Skeletal muscle satellite cell (primary cell): Measurements from ENCODE around the gene PDCD5.

GRCh38 chr19:24033356-24034510 lies 53.3 kb upstream of the ZNF254 start:
- CAGE, long polyA plus RNA: no peak

GRCh38 chr19:24078735-24079889 lies 7.9 kb upstream of the ZNF254 start:
- CAGE, long polyA plus RNA: no peak

DNA sequence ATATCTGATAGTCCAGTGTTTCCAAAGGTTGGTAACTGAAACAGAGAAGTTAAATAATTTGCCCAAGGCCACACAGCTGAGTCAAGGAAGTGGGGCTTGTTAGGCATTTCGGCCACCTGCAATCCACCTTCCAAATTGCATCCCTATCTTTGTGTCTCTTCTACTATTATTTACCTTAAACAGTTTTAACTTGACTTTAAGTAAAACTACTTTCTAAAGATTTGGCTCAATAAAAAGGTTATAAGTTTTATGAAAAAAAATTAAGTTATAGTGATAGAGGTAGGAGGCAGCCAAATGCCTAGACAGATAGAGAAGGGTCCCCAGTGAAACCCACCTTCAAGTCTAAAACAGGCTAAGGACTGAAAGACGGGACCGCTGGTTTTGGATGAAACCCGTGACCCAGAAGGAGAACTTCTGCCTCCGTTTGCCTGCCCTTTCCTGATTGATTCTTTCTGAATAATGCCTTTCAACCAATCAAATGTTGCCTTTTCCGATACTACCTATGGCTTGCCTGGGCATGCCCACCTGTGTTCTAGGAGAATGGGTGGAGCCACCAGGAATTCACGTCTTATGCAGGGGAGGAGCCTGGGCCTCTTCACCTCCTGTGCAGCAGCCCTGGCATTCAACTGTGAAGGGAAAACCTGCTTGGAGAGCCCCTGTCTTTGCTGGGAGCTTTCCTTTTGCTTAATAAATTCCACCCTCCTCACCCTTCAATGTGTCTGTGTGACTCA lies 731.0 kb downstream of the UQCRFS1 start:
- CAGE, long polyA plus RNA: no peak

- CAGE, long polyA plus RNA: no peak
These were observed 606.1 kb downstream of the UQCRFS1 start for GRCh38 chr19:28606529-28607663.

DNA sequence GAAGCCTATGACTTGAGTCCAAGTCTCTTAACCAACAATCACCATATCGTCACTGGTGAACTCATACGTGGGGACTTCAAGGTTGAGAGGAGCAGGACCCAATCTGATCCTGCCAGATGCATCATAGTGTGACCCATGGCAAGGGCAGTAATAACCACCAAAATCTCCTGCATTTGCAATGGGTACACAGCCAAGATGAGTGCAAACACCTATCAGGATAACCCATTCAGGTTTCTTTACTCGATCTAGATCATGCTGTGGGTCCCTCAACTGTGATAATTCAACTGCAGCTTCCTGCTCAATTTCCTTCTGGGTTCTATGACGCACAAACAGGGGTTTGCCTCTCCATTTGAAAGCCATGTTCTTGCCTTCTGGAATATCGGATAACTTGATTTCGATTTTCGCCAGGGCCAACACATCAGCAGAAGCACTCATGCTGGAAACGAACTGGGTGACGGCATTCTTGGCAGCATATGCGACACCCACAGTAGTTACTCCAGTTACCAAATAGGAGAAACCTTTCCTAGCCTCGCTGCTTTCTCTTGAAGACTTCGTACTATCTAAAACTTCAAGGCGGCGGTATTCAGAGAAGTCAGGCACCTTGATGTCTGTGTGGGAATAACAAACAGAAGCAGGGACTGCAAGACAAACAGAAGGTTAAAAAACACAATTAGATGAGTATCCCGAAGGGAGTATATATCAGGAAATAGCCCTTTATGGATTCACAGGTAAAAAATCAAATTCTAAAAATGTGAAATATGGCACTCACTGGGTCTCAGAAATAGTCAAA lies 5.2 kb downstream of the UQCRFS1 start:
- CAGE, long polyA plus RNA: no peak

- CAGE, long polyA plus RNA: no peak
These were observed 120.7 kb upstream of the VSTM2B start for GRCh38 chr19:29404992-29405539.

DNA sequence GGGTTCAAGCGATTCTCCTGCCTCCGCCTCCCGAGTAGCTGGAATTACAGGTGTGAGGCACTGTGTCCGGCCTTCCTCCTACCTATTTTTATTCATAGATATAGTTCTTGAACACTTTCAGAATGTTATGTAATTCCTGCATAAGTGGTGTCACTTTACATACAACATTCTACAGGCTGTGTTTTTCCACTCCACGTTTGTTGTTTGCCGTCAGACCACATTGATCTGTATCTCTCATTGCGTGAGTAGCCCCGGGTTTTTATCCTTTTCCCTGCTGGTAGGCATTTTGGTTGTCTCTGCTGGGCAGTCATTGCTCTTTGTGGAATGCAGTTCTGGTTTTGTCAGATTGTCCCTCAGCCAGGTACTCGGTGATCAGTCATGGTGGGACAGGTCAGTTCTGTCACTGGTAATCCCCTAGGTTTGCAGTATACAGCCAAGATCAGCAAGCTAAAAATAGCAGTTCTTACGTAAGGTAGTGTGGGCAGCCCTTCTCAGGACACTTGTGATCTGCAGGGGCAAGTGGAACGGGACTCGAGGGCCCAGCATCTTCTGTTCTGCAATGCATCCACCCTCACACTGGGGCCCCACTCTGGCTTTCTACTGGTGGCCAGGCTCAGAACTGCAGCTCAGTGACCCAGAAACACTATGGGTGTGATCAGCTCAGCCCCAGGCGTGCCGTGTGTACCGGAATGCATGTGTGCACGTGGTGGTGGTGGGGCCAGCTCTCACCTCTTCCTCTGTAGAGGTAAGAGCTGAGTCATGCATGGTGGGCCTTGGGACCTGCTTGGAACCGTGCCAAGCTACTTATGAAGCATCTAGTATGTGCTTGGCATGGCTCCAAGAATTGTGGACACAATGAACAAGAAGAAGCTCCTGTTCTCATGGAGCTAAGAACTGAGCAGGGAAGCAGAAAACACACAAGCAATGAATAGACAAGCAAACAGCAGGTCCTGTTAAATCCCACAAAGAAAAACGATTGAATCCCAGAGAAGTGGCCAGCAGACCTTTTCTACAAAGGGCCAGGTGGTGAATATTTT lies 6.2 kb downstream of the PLEKHF1 start:
- CAGE, long polyA plus RNA: no peak

- CAGE, long polyA plus RNA: no peak
These were observed 9.1 kb upstream of the C19orf12 start for GRCh38 chr19:29723916-29724750.

DNA sequence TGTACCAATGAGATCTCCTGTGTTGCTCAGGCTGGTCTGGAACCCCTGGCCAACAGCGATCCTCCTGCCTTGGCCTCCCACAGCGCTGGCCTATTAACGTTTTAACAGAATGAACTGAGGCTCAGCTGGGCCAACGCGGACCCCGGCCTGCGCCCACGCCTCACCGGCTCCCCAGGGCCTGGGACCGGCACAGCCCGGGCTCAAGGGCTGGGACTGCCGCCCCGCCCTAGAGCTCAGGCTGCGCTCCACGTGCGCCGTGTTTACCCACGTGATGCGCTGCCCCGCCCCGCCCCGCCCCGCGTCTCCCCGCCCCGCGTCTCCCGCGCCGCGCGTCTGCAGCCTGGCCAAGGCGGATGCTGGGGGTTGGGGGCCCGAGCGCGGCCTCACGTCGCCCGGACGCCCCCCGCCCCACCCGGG lies 32.4 kb downstream of the CCNE1 start:
- CAGE, long polyA plus RNA: no peak

DNA sequence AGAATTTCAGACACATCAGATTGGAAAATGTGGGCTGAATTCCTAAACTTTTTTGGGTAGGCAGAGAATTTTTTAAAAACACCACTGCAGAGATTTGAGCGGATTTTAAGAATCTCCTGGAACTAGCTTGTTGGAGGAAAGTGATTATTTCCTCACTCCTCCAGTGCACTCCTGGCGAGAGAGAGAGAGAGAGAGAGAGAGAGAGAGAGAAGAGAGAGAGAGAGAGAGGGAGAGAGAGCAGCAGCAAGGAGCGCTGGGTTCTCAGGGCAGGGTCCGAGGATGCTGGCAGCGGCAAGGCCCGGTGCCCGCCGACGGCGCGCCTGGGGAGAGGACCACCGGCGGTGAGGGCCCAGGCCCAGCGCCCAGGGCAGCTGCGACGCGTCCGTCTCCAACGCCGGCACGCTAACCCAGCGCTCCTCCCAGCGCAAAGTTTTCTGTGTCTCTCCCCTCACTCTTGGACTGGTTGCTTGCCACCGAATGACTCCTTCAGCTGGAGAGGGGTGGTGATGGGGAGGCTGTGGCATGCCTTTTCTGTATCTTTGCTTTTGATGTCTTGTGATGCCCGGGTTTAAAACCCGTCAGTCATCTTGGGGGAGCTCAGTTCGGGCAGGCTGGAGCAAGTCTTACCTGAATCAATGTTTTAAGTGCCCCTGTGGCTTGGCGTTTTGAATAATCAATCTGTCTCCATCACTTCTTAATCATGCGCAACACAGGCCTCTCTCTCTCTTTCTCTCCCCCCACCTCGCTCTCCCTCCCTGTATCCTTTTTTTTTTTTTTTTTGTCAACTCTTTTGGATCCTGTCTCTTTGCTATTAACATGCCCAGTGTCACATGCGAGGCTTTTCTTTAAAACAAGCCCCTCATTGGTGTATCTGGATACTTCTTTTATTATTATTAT lies 148.7 kb upstream of the ZNF536 start:
- CAGE, long polyA plus RNA: no peak

DNA sequence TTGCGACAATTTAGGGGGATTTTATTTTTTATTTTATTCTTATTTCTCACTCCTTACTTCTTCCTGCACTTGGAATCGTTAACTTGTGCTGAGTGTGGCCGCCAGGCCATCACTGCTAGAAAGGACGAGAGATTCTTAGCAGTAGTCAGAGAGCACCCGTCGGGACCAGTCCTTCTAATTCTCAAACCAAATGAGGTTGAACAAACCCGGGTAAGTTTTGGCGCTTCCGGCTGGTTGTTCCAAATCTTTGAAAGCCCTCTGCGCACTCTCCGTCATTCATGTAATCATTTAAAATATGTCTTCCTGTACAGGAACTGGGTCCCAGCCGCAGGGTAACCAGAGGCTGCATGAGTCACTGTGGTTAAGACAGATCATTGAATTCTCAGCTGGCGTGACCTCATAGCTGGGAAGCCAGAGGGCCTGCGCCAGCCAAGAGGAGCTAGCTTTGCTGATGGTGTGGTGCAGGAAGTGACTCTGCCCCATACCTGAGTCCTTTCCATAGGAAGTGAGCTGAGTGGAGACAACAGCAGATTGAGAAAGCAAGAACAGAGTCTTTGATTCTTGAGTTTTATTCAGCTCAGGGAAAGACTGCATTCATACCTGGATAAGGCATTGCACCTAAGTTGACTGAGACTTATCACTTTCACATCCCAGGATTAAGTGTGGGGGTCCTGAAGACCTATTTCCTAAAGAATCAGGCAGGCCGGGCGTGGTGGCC lies 135.2 kb downstream of the TSHZ3 start:
- CAGE, long polyA plus RNA: no peak

GRCh38 chr19:32091163-32091869 lies 254.1 kb upstream of the ZNF507 start:
- CAGE, long polyA plus RNA: no peak

DNA sequence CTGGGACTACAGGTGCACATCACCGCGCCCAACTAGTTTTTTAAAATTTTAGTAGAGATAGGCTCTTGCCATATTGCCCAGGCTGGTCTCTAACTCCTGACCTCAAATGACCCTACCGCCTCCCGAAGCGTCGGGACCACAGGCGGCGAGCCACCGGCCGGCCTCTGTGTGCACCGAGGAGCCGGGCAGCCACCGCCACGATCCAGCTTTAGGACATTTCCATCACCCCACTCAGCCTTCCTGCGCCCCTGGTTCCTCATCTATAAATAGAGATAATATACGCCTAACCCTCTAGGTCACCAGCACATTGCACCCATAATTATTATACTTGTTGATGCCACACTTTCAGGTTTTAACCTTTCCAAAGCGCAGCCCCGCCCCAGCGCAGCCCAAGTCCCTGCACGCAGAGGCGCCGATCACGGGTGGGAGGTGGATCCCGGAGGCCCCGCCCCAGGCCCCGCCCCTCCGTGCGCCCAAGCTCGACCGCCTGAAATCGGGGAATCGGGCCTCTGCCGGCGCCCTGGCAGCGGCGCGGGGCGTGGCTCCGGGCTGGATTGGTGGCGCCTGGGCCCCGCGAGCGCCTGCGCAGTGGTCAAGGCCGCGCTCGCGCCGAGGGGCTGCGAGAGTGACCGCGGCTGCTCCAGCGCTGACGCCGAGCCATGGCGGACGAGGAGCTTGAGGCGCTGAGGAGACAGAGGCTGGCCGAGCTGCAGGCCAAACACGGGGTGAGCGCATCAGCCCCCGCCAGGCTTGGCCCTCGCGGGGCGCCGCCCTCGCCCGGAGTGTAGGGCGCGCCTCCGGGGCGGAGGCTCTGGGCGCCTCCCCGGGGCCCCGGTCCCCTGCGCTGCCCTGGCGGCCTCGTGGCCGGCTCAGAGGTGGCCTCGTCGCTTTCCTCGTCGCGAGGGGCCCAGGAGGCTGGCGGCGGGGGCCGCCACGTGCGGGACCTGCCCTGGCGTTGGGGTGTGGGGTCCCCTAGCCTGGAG lies at the start of gene PDCD5:
TSS of gene PDCD5 (plus strand) at position 588 of the 983 bp plus-strand sequence.
- CAGE, long polyA plus RNA: start-site peak on the plus strand centred at position 618 of the sequence, 63 bp wide, 379 and 240 reads in 2 replicates; start-site peak on the plus strand centred at position 881 of the sequence, 162 bp wide, 816 and 1,100 reads in 2 replicates

DNA sequence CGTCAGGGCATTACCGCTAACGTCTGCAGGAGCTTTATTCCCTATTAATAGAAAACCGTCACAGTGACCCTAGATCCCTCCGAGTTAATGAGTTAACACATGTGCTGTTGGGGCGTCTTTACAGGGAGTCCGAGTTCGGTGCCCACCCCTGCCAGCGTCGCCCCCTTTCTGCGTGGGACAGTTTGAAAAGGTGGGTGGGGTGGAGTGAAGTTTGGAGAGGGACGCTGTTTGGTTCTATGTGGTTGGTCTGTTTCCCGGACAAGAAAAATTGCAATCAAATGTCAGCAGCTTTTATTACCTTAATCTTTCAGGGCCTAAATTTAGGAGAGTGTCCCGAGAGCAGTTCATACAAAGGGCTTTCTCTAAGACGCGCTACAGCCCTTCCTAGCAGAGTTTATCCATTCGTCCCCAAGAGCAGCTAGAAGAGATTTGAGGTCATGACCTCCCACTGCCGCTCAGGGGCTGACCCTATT lies 1.6 kb downstream of the RGS9BP start:
- CAGE, long polyA plus RNA: no peak

- CAGE, long polyA plus RNA: no peak
These were observed 8.3 kb downstream of the NUDT19 start for GRCh38 chr19:32699935-32700284.

- CAGE, long polyA plus RNA: no peak
These were observed 12.4 kb downstream of the RHPN2 start for GRCh38 chr19:33052107-33052787.

DNA sequence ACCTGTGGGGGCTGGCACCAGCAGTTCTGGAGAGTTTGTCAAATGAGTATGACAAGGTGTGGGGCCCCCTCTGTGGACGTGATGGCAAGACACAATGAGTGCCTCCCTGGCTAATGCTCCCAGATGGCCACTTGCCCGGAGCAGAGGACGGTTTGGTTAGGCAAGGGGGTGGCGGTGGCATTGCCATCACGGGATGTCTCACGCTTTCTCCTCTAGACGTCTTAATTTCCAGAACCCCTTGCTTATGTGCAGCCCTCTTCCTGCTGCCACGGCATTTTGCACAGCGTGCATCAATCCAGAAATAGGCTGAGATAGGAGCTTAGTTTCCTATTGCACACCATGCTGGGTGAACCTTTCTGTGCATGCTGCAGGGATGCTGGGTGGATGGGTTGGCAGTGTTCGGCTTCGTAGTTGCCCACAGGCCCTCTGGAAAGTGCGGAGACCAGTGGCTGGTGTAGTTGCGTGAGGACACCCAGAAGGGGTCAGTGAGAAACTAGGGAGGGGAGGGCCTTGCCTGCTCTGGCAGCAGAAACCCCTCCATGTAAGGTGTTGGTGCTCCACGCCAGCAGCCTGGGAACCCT lies 18.1 kb upstream of the LRP3 start:
- CAGE, long polyA plus RNA: no peak

- CAGE, long polyA plus RNA: no peak
These were observed 3.9 kb downstream of the SLC7A10 start for GRCh38 chr19:33221879-33222078.

DNA sequence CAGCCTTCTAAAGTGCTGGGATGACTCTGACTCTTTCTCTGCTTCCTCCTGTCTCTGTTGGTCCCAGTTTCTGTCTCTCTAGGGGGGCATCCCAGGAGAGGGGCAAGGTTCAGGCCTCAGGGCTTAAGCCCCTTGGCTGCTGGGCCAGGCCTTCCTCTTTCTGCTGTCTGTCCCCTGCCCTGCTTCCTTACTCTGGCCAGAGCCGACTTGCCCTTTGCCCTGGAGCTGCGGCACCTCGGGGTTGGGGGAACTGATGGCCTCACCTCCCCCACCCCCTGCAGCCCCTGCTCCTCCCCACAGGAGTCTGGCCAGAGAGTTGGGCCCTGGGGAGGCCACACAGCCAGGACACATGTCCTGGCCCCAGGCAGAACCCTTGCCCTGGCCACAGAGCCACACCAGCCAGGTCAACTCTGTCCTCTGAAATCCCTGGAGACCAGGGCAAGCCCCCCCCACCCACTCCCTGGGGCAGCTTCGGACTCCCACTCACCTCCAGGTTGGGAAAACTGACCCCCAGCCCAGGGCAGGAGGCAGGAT lies 23.8 kb downstream of the CEBPA start:
- CAGE, long polyA plus RNA: no peak

DNA sequence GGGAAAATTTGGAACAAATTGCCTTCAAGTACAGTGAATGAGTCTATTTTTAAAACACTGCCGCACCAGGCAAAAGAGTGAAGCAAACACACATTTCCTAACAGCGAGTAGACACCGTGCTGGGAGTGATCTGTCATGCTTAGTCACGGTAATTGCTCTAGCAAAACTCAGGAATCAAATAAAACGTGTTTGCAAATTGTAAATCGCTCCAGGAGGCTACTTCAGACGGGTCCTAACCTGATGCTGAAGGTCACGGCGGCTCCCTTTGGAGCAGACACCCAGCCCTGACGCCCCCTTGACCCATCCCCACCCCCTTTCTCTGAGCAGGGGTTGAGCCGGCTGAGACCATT lies 9.0 kb downstream of the CEBPA start:
- CAGE, long polyA plus RNA: no peak